Mesenchymal stem cell of Wharton's jelly (primary cell): Measurements from ENCODE around the genes SAP25, TRIP6 and MUC17.

DNA sequence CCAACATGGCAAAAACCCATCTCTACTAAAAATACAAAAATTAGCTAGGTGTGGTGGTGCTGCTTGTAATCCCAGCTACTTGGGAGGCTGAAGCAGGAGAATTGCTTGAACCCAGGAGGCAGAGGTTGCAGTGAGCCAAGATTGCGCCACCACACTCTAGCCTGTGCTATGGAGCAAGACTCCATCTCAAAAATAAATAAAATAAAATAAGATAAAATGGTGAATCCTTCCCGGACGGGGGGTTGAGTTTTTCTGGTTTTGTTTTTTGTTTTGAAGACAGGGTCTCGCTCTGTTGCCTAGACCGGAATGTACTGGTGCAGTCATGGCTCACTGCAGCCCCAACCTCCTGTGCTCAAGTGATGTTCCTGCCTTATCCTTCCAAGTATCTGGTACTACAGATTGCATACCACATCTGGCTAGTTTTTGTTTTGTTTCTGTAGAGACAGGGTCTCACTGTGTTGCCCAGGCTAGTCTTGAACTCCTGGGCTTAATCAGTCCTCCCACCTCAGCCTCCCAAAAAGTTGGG, 14.7 kb downstream of the STAG3 start:
- CAGE, long polyA plus RNA, result no peak

- CAGE, long polyA plus RNA, result no peak
Measured at GRCh38 chr7:100371562-100372254, 1.6 kb upstream of the PILRA start.

DNA sequence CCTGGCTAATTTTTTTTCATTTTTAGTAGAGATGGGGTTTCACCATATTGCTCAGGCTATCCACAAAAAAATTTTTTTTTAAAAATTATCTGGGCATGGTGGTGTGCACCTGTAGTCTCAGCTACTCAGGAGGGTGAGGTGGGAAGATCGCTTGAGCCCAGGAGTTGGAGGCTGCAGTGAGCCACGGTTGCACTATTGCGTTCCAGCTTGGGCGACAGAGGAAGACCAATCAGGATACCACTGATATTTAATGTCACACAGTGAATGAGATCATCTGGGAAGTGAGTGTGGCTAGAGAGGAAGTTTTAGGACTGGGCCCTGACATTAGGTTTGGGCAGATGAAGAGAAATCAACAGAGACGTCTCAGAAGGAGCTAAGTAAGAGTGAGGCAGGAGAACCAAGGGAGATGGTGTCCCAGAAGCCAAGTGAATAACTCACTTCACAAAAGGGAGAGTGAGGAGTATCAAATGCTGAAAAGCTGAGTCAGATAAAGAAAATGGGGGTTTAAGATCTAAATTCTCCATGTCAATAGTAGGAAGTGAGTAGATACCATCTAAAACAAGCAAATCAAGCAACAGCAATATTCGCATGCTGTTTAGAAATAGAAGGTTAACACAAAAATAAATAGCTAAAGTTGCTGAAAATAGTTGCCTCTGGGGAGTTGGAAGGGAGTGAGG, 11.4 kb downstream of the PILRA start:
- CAGE, long polyA plus RNA, result no peak

DNA sequence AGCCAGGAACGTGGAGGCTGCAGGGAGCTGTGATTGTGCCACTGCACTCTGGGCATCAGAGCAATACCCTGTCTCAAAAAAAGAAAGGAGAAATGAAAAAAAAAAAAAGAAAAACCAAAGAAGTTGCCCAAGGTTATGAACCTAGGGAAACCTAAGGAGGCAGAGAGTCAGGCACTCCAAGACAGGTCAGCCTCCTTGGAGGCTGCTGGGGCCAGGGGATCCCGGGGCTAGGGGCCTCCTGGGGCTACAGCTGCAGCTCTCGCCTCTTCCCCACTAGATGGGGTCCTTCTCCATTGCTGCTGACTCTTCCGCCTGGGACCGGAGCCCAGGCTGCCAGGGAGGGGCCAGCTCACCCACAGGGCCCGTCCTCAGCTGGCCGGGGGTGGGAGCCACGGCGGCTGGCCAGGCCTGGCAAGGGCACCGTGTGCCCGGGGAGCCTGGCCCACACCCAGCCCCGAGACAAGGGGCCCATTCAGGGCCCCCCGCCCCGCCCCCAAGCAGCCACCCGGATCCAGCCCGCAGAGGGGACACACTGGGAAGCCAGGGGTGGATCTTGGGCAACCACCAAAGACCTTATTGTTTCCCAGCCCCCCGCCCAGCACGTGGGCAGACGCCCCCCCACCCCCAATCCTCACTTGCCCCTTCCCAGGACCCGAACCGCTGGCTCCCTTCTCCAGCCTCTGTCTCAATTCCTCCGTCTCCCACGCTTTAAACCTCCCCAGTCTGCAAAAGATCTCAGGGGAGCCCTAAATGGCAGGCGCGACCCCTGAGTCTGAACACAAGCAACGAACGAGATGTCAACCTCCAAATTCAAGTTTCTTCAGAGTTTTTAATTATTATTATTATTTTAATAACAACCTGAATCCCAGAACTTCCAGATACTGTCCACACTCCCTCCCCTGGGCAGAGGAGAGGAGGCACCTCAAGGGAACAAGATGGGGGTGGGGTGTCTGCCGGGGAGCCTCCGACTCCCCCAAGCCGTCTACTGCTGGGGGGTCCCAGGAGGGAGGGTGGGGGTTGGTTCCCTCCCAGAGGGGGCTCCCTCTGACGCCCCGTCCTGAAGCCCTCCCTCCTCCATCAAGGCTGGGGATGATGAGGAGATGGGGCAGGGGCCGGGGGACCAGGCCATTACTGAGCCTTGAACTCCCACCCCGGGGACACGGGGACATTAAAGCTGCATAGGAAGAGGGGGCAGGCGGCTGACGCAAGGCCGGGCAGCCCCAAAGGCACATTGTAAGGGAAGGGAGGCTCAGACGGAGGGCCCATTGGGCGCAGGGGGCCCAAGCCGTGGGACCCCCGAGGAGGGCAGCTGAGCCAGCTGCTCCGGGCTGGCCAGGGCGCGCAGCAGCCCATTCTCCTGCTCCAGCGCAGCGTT, 2.1 kb upstream of the SPACDR start:
- CAGE, long polyA plus RNA, result no peak

DNA sequence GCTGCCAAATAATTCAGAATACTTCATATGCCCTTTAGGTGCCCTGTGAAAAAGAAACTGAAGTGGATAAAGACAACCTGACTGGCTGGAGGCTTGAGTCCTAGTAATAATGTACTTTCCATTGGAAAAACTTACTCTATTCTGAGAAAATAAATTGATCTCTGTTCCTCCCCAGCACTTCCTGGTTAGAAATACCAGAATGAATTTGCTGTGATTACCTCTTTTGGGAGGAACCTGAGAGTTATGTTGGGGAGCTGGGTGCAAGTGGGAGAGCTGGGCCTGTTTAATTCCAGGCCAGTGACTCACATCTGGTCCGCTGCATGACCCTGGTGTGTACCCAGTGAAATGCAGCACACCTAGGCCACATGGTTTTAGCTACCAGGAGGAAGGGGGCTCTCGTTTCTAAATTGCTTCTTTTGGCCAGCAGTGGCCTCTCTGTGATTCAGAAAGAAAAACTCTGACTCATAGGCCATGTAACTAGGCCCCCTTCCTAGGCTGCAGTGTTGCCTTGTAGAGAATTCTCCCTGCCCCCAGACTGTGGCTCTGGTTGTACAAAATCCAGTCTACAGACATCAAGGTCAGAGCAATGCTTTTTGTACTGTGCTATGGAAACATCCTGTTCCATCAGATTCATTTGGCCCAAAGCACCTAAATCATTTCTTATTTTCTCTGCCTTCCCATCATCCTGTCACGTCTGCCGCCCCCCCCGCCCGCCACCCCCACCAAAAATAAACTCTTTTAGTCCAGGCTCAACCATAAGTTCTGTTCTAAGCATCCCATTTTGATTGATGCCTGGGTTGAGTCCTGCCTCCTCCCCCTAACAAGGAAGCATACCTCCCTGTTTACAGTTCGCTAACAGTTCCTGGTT, 6.7 kb downstream of the AGFG2 start:
- CAGE, long polyA plus RNA, result no peak

- CAGE, long polyA plus RNA, result no peak
Measured at GRCh38 chr7:100552101-100552817, 13.3 kb downstream of the AGFG2 start.

DNA sequence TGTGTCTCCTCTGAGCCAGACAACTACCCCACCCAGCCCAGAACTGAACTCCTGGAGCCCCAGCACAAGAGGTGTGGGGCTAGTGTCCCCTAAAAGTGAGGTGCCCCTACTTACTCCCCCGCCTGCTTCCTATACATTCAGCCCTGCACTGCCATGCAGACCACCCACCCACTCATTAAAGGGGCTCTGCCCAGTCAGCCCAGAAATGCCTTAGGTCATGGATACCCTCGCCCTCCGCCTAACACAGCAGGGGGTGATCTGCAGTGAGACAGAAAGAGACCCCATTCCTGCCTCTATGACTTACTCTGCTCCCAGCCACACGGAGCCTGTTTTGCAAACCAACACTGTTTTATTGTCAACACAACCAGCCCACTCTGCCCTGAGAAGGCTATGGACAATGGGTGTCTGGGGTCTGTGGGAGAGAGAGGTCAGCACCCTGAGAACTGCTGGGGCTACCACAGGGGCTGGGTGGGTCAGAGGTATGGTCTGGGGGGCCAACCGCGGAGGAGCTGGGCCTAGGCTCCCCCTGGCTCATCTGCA, 1.7 kb downstream of the SAP25 start:
- CAGE, long polyA plus RNA, result no peak

GRCh38 chr7:100573299-100574215, at the start of gene SAP25:
Gene SAP25 (minus strand): TSS chr7:100573900.
- CAGE, long polyA plus RNA, result no peak

- CAGE, long polyA plus RNA, result no peak
Measured at GRCh38 chr7:100682087-100683247, 8.9 kb downstream of the GNB2 start.

DNA sequence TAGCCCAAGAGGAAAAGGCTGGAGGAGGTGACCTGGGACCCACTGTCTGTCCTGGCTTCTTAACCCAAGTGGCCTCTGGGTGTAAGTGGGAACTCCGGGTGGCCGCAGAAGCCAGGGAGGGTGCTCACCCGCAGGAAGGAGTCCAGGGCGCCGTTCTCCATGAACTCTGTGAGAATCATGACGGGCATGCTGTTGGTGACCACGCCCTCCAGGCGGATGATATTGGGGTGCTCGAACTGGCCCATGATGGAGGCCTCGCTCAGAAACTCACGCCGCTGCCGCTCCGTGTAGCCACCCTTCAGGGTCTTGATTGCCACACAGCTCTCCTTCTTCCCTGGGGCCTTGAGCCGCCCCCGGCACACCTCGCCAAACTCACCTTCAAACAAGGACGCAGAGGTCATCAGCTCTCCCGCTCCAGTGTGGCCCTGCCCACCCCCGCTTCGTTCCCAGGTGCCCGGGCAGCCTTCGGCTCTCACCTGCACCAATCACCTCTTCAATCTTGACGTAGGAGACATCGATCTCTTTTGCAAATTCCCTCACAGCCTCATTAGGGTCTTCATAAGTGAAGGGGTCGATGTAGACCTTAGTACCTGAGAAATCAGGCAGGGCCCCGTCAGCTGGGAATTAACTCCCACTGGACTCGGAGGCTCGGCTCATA, 14.6 kb downstream of the EPHB4 start:
- CAGE, long polyA plus RNA, result no peak

GRCh38 chr7:100866767-100867449, at the start of gene TRIP6:
Gene TRIP6 (plus strand): TSS chr7:100867387.
- CAGE, long polyA plus RNA, result no peak

DNA sequence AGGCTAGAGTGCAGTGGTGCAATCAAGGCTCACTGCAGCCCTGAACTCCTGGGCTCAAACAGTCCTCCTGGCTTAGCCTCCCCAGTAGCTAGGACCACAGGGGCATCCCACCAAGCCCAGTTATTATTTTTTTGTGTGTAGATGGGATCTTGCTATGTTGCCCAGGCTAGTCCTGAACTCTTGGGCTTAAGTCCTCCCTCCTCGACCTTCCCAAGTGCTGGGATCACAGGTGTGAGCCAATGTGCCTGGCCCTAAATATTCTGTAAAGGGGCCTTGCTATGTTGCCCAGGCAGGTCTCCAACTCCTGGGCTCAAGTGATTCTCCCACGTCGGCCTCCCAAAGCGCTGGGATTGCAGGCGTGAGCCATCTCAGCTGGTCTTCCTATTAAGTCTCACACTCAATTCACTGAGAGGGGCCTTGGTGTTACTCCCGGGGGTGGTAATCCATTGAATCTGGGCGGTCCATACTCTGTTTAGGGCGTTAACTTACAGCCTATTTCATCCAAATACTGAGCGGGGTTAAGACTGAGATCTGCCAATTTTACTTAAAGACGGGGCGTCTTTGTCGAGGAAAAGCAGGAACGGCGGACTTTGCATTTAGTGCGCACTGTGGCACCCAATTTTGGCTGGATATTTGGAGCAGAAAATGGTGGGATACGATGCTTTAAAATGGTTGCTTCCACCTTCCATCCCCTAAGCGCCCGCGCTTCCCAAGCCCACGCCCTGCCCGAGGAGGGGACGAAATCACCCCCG, 670 bp upstream of the SRRT start:
- CAGE, long polyA plus RNA, result no peak

DNA sequence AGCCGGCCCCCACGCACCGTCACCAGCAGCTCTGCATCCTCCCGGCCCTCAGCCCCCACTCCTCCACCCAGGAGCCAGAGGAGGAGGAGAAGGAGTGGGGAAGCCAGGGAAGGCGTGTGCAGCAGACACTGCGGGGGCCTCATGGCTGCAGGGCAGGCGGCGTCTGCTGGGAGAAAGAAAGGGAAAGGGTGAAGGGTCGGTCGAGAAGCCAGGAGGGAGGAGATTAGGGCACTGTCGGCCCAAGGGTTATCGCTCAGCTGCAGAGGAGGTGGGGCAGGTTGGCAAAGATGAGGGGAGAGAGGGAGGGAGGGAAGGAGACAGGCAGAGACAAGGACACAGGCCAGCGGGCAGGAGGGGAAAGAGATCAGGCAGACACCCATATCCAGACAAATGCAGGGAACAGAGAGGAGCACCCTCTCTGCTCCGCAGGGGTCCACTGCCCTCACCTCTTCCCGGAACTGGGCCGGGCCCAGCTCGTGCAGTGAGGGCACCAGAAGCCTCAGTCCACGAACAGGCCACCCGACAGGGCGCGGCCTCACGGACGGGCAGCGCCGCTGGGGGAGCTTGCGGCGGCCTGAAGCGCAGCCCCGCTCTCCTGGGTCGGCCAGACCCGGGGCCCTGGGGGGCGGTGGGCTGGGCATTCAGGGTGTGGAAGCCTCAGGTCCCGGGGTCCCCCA, 1.5 kb downstream of the ACHE start:
- CAGE, long polyA plus RNA, result no peak

DNA sequence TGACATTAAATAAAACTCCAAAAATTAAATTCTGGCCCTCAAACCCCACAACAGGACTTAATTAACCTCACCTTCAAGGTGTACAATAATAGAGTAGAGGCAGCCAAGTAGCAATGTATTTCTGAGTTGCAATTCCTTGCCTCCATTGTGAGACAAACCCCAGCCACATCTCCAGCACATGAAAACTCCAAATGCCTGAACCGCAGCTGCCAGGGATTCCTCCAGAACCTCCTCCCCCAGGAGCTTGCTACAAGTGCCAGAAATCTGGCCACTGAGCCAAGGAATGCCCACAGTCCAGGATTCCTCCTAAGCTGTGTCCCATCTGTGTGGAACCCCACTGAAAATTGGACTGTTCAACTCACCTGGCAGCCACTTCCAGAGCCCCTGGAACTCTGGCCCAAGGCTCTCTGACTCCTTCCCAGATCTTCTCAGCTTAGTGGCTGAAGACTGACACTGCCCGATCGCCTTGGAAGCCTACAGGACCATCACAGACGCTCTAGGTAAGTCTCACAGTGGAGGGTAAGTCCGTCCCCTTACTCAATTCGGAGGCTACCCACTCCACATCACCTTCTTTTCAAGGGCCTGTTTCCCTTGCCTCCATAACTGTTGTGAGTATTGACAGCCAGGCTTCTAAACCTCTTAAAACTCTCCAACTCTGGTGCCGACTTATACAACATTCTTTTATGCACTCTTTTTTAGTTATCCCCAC, 25.0 kb upstream of the MUC3A start:
- CAGE, long polyA plus RNA, result no peak

GRCh38 chr7:100955971-100956916, 6.9 kb downstream of the MUC3A start:
- CAGE, long polyA plus RNA, result no peak

- CAGE, long polyA plus RNA, result no peak
Measured at GRCh38 chr7:100967389-100968458, 1.6 kb upstream of the MUC12 start.

GRCh38 chr7:101019664-101020282, at the start of gene MUC17:
Gene MUC17 (plus strand): TSS chr7:101020081.
- CAGE, long polyA plus RNA, result no peak

DNA sequence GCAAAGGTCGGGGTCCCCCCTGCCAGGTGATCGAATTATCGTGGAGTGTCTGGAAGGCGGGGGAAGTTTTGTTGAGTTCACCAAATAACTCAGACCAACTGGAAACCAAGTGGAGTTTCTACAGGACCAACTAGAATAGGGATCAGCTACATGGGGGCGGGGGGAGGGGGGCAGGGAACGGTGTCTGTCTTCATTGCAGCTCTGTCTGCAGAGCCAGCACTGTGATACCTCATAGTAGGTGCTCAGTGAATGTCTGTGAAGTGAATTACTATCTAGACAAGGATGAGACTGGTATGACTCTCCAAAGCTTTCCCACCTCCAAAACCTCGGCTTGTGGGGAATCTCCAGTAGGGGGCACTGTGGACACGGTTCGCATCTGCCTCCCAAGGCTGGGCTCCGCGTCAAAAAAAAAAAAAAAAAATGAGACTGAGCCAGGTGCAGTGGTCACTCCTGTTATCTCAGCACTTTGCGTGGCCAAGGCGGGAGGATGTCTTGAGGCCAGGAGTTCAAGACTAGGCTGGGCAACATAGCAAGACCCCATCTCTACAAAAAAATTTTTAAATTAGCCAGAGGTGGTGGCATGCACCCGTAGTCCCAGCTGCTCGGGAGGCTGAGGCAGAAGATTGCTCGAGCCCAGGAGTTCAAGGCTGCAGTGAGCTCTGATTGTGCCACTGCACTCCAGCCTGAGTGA, 9.5 kb downstream of the TRIM56 start:
- CAGE, long polyA plus RNA, result no peak

DNA sequence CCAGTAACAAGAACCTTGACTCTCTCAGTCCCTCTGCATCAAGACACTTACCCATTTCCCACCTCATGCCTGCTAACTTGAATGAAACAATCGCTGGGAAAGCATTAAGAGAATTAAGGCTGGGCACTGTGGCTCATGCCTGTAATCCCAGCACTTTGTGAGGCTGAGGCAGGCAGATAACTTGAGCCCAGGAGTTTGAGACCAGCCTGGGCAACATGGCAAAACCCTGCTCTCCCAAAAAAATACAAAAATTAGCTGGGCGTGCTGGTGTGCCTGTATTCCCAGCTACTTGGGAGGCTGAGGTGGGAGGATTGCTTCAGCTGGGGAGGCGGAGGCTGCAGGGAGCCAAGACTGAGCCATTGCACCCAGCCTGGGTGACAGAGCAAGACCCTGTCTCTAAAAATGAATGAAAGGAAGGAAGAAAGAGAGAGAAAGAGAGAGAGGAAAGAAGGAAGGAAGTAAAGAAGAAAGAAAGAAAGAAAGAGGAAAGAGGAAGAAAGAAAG, 596 bp downstream of the SERPINE1 start:
- CAGE, long polyA plus RNA, result no peak

GRCh38 chr7:101130187-101130842, 3.4 kb downstream of the SERPINE1 start:
- CAGE, long polyA plus RNA, result no peak